ENCODE measurements around a stretch of chr1.

- PRO-cap: no peak
These were observed 31.6 kb upstream of the NUF2 start for GRCh38 chr1:163289912-163290852.

DNA sequence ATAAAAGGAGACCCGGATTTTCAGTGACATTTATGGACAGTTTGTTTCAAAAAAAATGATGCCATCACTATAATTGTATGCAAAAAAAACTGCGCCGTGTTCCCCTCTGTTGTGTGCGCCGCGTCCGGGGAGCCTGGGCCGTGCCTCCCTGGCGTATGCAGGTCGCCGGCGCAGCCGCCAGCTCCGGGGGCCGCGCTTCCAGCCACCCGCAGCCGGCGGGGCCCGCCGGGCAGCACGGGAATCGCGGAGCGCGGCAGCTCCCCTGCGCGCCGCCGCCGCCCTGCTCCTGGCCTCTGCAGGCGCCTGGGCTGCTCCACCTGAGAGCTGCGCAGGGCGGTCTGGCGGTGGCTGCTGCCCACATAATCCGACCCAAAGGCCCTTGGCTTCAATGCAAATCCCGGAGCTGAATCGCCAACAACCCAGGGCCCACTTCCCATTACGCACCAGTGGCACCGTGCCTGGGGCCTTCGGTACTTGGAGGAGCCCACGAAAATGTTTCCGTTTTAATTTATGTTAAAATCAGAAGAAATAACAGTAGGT is 237.7 kb upstream of the PBX1 start:
- PRO-cap: no peak

DNA sequence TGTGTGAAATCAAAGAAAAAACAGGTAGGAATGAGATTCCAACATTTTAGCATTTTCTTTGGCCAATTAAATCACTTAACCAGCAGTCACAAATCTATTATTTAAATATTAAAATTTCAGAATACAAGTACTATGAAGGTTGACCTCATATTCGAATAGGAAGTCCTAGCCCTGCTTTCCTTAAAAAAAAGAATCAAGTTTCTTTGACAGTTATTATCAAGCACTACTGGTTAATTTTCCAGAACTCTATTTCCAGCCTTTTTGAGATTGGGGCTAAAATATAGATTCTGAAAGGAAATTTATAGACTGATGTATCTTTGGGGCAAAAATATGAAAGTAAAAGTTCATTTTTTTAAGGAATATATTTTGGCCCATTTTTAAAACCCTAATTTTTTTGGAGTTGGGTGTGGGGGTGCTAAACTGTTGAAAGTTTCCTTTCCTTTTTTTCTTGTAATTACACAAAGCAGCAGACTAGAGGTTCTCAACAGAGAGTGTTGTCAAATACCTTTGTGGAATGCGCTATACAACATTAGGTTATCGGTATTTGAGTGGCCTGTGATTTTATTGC is 4.4 kb downstream of the PBX1 start:
- PRO-cap: no peak

DNA sequence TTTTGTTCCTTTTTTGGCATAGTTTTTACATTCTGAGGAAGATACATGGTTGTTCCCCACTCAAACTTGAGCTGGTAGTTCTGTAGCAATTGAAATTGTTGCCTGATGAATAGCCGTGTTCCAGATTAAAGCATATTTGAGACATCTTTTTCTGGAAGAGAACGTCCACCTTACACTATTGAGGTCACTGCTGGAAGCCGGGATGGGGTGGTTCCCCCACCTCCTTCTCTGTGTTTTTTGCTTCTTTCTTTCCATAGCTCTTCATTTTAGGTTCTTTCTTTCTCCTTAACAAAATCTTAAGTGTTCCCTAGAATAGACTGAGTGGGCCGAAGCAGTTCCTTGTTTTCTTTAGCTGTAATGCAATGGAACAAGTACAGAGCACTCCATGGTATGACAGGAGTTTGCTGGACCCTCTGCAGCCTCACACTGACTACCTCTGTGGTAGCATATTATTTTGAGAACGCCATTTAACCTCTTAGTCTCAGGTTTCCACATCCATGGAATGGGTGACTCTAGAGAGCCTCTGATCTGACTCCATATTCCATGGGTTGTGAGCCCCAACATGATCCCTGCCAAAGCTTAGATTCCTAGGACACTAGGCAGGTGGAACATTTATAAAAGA is 15.0 kb downstream of the PBX1 start:
- PRO-cap: no peak

GRCh38 chr1:164587383-164588506 is 28.8 kb downstream of the PBX1 start:
- PRO-cap: no peak

DNA sequence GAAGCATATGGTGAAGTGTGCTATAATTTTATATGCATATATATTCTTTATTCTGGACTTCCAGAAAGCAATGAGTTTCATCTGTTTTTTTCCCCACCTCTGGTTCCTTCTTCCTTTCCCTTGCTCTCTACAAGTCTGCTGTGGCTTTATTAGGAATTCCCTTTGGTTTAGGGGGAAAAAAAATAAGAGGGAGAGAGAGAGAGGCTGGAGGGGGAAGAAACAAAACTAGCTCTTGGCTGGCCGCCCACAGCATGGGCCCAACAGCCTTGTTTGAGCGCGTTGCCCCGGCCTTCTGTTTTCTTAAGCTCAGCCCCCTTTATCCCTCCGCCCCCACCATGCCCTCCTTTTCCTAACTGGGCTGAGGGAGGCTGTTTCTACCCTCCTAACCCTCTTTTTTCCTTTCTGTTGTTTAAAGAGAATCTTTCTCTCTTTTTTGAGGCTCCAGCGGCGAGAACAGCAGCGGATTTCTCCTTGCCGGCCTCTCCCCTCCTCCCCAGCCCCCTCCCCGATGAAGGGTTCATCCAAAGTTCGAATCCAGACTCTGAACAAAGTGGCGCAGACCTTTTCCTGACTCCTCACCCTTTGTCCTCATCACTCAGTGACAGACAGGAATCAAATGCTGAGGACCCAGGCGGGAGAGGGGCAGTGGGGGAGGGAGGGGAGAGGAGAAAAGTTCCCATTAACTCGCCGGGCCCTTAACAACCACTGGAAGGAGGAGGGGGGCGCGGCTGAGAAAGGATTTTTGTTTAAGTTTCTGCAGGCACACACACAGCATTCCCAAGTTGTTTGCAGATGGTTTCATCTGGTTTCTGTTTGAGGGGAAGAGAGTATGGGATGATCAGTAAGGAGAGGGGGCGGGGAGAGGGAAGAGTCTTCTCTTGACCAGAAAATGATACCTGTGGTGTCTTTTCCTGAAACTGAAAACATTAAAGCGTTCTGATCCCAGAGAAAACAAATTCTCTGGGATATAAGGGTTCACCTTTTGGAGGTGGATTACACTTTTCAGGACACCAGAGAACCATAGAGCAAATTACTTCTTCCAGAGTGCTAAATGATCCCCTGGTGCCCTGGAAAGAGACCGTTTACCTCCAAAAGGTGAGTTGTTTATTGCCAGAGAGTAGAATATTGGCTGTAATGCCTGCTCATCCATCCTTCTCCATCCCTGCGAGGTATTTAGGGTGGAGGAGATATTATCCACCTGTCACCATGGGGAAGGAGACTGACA is 29.9 kb downstream of the PBX1 start:
- PRO-cap: unidirectional peak, minus-strand start at position 600 of the sequence

GRCh38 chr1:164608372-164608776 is 49.4 kb downstream of the PBX1 start:
- PRO-cap: no peak

GRCh38 chr1:164610518-164610962 is 51.6 kb downstream of the PBX1 start:
- PRO-cap: no peak

GRCh38 chr1:164659705-164660662 is 101.0 kb downstream of the PBX1 start:
- PRO-cap: no peak

GRCh38 chr1:164716841-164717635 is 158.1 kb downstream of the PBX1 start:
- PRO-cap: no peak

DNA sequence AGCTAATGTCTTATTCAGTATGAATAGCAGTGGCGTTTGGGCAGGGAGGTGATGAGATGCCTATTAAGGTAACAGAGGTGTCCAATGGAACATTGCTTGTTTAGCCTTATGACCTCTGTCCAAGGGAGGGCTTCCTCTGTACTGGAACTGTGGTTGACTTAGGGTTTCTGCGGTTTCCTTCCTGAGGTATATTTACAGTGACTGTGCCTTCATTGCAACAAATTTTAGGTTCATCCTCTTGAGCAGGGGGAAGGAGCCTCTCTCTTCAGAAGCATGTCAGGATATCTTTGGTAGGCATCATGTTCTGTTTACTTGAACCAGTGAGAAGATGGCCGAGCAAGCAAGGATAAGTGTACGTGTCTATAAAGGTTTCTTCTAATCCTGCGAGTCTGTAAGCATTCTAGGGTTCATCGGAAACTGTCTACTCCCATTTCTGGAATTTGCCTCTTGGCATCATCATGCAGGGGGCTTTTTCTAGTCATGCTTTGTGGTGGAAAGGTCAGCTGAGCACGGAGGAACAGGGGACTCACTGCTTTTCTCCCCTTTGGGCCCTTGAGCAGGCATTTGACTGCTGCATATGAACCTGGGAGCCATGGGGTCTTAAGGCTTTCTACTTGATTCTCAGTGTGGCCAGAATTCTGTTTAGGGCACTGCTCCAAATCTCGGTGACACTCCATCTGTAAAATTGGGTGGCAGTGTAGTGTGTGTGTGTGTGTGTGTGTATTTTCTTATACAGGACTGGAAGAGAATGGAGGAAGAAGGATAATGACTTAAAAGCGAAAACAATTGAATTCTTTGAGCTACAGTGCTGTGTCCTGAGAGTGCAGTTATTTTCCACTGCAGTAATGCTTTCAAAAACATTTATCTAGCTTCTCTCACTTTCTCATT is 162.0 kb downstream of the PBX1 start:
- PRO-cap: no peak

DNA sequence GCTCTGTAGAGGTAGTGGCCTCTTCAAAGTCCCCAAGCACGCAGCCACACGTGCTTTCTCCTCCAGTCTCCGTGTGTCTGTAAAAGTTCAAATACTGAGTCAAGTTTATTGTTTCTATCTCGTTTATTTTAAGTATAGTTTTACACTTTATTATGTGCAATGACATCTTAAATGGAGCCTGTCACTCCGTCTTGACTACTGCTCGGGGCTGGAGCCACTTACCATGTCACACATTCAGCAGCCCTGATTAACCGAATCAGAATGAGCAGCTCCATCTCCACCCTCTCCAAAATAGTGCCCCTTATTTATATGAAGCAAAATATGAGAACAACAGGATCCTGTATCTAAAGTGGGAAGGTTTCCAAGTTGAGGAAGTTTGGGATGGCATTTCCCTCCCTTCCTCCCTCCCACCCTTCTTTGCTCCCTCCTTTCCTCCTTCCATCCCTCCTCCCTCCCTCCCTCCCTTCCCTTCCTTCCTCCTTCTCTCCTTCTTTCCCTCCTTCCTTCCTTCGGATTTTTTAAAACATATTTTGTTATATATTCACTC is 201.1 kb downstream of the PBX1 start:
- PRO-cap: no peak

GRCh38 chr1:164792390-164792855 is 233.4 kb downstream of the PBX1 start:
- PRO-cap: no peak

GRCh38 chr1:164836456-164837109 is 277.6 kb downstream of the PBX1 start:
- PRO-cap: no peak

GRCh38 chr1:165443703-165444352 is 1.1 kb downstream of the RXRG start:
- PRO-cap: no peak

DNA sequence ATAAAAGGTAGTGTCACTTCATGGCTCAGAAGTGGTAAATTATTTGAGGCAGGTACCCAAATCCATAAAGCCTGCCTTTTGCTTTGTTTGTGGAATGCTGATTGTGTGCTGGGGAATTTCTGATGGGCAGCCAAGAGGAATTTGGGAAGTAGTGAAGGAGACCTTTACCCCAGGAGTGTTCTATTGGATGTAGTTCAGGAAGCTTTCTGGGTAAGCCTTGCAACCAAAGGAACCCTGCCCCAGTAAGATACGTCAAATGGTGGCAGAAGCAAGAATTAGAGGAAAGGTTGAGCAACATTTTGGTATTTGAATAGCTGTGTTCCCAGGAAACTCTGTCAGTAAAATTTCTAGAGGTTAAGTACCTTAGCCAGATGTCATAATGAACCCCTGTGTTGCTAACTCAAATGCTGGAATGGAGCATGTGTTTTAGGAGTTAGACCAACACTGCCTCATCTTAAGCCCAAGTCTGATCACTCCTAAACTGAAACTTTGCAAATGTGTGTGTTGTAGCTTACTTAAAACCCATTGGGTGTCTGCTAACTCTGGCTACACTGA is 6.4 kb downstream of the MGST3 start:
- PRO-cap: no peak

DNA sequence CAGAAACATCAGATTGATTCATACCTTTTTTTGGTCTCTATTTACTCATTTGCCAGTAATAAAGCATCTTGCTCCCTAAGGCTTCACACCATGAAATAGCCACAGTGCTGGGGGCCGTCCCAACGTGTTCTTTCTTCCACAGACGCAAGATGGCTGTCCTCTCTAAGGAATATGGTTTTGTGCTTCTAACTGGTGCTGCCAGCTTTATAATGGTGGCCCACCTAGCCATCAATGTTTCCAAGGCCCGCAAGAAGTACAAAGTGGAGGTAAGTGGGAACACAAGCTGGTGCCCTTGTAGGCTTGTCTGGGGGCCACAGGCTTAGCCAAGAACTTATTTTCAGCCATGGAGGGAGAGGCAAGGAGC is 18.6 kb downstream of the MGST3 start:
- PRO-cap: no peak

DNA sequence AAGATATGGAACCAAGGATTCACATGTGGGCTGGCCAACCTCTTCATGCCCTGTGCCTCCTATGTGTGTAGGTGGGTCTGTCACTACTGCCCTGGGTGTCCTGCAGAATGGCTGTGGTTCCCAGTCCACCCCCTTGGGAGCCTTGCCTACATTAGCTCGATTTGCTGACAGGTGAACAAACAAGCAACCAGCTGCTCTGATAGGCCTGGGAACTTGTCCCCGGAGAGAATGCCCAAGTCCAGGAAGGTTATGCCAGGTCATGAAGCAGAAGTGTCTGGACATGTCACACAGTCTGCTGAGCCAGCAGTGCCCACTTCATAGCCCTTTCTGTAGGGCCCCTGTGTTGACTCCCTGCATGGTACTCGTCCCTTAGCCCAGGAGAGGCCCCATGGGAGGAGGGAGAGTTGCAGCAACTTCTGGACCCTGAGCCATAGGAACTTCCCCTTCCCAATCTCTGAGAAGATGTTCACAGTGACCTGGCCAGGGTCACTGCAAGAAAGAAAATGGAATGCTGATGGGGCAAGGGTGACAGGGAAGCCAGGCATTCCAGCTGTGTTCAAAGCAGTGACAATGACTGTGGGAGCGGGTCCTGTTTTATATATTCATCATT is 31.0 kb downstream of the UCK2 start:
- PRO-cap: no peak

DNA sequence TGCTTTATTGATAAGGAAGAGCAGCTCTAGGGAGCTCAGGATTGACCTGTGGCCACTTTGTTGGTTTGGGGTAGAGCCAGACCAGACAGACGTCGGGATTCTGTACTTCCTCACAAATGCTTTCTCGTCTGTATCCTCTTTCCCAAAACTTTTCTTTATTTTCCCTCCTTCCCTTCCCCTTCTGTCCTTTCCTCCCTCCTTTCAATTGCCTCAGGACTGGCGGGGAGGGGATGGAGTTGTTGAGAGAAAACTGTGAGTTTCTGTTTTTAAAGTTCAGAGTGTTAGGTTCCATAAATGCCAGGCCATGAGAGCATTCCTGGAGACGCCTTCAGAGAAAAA is 68.1 kb downstream of the UCK2 start:
- PRO-cap: no peak

GRCh38 chr1:165896148-165896770 is 68.8 kb downstream of the UCK2 start:
- PRO-cap: no peak